ENCODE measurements around a stretch of chr9.

DNA sequence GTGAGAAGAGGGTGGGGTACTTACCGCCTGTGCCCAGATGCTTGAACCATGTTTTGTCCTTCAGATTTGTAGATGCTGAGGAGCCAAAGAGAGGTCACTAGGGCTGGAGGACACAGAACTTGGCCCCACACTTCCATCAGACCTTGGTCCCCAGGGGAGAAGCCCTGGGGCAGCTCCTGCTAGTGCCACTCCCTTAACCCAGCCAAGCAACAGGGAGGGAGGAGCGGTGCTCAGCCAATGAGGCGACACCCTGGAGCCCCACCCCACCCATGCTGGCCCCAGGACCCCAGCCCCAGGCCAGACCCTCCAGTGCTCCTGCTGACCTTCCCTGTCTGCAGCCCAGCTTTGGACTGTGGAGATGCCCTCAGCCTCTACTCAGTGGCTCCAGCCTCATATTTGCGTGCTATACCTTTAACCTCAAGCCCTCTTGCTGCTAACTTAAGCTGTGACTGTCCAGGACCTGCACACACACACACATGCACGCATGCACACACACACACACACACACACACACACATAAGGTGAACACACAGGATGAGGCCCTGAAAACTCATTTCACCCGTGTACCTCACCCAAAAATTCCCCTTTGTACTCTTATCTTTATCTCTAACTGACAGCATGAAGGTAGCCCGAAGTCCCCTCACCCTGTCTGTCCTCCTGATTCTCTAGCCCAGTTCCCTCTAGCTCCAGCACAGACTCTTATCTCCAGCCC lies 942.6 kb downstream of the SPATA31A6 start:
- RRBS, result no CpG with 5 or more reads among the region's 7 CpGs

DNA sequence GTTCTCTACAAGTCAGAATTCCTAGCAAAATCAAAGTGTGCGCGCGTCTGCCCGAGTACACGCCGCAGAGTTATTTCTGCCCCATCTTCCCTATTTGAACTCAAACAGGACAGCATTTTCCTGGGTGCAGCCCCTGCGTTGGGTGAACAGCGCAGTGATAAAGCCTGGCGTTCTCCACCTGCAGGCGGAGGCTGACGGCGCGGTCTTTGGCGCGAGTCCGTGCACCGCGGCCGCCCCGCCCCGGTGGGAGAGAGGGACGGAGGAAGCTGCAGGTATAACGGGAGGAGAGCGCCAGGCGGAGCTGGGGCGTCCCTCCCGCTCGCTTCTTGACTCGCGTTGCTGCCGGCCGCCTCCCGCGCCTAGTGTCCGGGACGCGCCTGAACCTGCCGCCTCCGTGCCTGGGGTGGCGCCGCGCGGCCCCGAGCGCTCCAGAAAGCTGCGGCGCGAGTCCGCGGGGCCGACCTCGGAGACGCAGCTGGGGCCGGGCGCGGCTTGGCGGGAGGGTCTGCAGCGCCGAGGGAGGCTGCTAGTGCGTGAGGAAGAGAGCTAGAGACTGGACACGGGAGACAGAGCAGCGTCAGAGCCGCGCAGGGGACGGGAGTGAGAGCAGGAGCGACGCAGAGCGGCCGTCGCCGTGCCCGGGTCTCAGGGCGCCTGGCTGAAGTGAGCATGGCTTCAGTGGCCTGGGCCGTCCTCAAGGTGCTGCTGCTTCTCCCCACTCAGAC lies 140.6 kb downstream of the SPATA31A7 start:
- RRBS, result no CpG with 5 or more reads among the region's 74 CpGs

- RRBS, result no CpG with 5 or more reads among the region's 44 CpGs
Observed at GRCh38 chr9:61853924-61854405, 664.1 kb downstream of the SPATA31A7 start.

DNA sequence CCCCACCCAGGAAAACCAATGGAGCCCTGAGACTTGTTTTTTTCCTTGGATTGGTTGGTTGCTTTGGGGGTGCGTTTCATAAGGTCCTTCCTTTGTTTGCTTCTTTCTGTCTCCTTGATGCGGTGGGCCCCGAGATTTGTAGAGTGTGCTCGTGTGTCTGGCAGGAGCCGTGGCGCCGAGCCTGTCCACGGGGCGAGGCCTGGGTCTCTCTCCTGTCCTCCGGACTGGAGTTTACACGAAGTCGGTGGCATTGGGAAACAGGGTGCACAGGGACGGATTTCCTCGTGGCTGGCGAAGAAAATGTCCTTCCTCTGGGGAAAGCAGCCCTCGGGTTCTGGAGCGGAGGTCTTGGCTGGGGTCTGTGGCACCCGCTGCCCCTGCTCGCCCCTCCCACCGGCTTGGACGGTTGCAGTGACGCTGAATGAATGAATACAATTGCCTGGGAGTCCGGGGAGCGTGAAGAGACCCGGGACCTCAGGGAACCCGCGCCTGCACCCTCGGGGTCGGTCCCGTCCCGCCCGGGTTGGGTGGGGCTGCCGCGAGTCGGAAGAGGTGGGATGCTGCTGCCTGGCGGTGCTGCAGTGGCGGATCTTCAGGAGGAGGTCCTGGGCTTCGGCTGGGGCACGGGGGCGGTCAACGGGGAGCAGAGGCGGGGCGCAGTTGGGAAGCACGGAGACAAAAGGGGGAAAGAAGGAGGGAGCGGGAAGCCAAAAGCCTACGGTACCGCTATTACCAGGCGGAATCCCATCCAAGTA lies 1611.9 kb downstream of the SPATA31A7 start:
- RRBS, result no CpG with 5 or more reads among the region's 48 CpGs

DNA sequence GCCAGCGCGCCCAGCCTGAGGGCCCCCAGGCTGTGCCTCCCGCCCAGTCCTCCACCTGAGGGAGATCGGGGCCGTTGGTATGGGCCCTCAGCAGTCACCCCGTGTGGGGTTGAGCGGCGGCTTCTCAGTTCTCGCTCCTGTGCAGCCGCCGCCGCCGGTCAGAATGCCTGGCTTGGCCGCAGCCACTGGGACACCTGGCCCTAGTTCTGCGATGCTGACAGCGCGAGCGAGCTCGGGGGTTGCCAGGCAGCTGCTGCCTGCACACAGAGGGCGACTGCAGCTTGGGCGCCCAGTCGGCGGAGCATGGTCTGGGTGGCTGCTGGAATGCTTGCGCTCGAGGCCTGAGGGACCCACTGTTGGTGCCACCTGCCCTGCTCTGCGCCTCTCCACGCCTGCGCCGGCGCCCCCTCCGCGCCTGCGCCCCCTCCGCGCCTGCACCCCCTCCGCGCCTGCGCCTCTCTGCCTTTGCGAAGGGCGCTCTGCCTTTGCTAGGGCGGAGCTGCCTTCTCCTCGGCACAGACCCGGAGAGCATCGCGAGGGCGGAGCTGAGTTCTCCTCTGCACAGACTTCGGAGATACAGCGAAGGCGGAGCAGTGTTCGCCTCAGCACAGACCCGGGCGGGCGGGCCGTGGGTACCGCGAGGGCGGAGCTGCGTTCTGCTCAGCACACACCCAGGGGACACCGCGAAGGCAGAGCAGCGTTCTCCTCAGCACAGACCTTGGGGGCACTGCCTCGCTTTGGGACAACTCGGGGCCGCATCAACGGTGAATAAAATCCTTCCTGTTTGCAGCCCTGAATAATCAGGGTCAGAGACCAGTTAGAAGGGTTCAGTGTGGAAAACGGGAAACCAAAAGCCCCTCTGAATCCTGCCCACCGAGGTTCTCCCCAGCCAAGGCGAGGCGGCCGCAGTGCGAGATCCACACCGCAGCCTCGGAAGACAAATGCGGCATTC lies 1648.4 kb downstream of the SPATA31A7 start:
- RRBS, result 2% methylated on average over 7 of the region's 74 CpGs

- RRBS, result no CpG with 5 or more reads among the region's 19 CpGs
Observed at GRCh38 chr9:63708072-63708442, 1577.0 kb downstream of the FOXD4L5 start.

DNA sequence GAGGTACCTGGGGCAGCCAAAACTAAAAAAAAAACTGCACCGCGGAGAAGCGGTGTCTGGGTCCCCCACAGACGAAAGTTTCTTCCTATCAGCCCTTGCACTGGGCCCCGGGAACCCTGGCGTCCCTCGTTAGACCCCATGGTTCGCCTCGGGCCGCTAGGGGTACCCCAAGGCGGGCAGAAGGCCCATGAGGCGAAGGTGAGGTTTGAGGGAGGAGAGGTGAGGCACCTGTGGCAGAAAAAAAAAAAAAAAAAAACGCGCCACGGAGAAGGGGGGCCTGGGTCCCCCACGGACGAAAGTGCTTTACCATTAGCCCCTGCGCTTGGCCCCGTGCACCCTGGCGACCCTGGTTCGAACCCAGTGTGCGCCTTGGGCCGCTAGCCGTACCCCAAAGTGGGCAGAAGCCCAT lies 1576.2 kb downstream of the FOXD4L5 start:
- RRBS, result no CpG with 5 or more reads among the region's 24 CpGs

- RRBS, result 53% methylated on average over 1 of the region's 23 CpGs
Observed at GRCh38 chr9:63818022-63818595, 1466.9 kb downstream of the FOXD4L5 start.

DNA sequence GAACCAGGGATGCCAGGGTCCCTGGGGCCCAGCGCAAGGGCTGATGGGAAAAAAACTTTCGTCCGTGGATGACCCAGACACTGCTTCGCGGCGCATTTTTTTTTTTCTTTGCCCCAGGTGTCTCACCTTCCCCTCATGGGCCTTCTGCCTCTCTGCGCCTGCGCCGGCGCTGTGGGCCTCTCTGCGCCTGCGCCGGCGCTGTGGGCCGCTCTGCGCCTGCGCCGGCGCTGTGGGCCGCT lies 1268.7 kb downstream of the FOXD4L5 start:
- RRBS, result no CpG with 5 or more reads among the region's 20 CpGs

DNA sequence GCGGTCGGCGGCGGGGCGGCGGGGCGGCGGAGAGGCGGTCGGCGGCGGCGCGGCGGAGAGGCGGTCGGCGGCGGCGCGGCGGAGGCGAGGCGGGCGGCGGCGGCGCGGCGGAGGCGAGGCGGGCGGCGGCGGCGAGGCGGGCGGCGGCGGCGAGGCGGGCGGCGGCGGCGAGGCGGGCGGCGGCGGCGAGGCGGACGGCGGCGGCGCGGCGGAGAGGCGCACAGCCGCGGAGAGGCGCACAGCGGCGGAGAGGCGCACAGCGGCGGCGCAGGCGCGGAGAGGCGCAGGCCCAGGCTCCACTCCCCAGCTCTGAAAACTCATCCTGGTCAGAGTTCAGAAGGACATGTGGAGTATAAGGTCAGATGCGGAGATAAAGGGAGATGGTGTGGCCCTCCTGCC lies 88.5 kb downstream of the FOXD4L4 start:
- RRBS, result no CpG with 5 or more reads among the region's 72 CpGs

DNA sequence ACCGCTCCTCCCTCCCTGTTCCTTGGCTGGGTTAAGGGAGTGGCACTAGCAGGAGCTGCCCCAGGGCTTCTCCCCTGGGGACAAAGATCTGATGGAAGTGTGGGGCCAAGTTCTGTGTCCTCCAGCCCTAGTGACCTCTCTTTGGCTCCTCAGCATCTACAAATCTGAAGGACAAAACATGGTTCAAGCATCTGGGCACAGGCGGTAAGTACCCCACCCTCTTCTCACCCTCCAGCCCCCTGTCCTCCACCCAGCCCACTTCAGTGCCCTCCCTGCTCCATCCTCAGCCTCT lies 141.6 kb downstream of the FOXD4L4 start:
- RRBS, result no CpG with 5 or more reads among the region's 2 CpGs

DNA sequence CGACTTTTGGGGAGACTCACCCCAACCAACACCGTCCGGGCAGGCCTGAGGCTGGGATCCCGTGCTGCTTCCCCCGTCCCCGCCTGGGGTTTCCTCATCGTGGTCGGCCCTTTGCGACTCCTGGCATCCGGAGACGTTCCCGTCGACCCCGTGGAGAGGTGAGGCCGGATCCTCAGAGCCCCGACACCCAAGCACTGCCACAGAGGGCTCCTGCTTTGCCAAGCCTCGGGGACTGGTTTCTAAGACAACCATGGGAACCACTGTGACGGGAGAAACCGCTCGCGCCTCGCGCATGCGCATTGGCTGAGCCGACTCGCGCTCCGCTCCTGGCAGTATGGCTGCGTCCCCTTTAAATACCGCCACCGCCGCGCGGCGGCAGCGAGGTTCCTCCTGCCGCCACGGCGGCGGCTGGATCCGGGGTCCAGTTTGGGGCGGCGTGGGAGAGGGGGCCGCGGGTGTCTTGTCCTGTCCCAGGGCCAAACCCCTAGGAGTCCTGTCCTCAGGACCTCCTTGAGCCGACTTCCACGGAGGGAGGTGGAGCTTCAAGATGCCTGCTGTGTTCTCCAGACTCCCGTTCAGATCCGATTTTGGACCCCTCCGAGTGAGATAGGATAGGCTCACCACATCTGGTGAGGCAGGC lies 132.2 kb upstream of the ANKRD20A1 start:
- RRBS, result no CpG with 5 or more reads among the region's 50 CpGs

DNA sequence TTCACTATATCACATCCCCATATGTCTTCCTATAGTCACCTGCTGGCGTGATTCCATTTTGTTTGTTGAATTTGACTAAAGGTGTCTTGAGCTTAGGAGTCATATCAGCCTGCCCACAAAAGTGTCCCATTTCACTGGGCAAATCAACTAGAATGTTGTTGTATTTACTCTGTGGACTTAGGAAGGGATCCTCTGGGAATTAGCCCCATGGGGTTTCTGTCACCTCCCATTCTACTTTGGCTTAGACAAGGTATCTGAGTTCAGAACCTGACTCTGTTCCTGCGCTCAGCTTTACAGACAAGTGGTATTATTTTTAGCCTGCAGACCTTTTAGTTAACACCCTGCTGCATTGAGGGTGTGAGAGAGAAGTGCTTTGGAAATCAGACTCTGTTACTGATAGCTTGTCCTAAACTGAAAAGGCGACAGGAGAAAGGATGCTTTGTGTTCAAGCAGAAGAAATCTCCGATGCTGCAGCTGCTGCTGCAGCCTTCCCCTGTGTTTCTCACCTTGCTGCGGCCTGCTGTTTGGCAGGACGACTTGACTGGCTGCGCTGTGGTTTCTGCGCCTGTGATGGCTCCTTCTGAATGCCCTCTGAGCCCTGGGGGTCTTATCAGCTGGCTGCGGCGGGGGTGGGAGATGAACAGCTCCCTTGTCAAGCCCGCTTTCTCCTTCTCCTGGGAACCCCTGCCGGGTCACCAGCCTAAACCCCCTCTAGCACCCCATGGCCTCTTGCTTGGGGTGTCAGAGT lies 61.9 kb downstream of the PGM5 start:
- RRBS, result no CpG with 5 or more reads among the region's 12 CpGs

DNA sequence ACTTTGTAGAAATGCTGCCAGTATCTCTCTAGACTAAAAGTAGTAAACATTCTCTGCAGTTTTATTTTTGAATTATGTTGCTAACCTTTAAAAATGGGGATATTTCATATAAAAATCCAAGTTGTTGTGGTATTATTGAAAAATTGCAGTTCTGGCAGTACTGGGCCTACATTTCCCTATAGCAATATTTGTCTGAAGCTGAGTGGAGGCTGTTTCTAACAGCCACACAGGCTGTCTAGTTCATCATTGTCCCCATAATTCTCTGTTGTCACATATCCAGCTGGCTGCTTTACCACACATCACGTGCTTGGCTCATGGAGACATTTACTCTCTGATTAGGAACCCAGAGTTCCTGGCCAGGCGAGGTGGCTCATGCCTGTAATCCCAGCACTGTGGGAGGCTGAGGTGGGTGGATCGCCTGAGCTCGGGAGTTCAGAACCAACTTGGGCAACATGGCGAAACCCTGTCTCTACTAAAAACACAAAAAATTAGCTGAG lies 81.3 kb downstream of the PGM5 start:
- RRBS, result no CpG with 5 or more reads among the region's 5 CpGs

GRCh38 chr9:68506112-68506431 lies 34.6 kb downstream of the TMEM252 start:
- RRBS, result no CpG with 5 or more reads among the region's 2 CpGs

DNA sequence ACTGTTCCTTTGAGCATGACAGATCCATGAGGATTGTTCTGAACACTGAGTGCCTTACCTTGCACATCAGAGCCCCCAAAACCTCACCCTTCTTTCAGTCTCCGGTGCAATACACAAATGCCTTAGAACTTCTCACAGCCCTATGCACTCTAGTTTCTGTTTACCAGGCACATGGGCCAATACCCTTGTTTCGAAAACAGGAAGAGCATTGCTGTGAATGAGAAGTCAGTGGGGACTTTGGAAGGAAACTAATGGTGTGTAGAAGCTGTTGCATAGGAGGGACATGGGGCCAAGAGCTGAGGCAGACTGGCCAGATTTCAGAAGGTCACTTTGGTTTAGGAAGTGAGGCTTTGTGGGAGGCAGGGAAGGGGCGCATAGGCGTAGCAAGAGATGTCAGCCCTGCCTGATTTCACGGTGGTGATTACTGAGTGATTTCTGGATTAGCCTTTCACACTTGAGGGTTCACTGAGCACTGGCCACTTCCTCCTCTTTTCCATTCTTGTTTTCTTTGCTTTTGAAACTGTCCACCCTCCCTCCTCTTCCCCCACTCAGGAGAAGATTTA lies 5.9 kb upstream of the TMEM252 start:
- RRBS, result no CpG with 5 or more reads among the region's 5 CpGs

DNA sequence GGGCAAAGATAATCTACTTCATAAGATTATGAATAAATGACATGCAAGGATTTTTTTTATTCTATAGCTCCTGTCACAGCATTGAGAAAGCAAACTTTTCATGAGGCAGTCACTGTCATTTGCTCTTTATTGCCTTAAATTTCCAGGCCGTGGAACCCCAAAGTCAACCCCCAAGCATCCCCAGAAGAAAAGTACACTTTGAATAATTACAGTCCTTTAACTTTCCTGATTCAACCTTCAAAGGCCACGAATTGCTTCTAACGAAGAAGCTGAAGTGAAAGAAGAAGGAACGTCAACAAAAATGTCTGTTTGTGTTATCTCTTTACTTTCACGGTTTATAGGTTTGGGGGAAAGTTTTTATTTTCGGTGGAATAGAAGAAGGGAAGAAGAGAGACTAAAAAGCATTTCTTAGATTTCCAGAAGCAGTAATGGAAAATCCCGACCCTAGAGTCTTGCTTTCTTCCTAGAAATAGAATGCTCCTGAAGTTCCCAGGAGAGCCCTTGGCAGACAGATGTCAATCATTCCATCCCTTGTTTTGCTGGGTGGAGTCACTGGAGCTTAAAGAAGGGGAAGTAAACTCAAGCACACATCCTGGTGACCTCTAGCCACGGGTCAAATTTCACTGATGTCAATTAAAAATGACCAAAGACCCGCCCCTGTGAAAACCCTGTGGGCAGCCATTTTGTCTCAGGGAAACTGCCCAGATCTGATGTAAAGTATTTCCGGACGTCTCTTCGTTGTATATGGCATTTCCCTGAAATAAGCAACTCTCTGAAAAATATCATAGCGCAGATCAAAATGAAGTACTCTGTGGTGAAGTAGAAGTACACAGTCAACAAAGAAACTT lies 61.4 kb upstream of the PIP5K1B start:
- RRBS, result no CpG with 5 or more reads among the region's 13 CpGs

DNA sequence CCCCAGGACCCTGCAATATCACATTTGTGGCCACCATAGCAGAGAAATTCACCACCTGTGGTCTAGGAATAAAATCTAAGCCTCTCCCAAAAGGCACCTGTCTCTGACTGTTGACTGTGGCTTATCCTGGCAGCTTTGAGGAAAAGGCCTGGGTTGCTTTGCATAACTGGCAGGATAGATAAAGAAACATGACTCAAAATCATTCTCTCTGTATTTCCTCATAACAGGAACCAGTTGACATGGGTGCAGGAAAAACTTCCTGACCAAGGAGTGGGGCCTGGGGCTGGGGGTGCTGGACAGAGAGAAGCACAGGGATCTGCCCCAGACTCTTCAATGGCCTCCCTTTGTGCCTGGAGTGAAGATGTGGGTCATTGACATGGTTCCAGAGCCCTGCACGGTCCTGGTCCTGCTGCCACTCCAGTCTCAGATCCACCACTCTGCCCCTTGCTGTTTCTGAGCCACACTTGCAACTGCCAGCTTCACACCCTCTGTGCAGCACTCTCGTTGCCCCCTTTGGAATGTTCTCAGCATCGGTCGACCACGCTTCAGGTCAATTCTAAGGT lies 10.0 kb downstream of the PIP5K1B start:
- RRBS, result no CpG with 5 or more reads among the region's 5 CpGs

DNA sequence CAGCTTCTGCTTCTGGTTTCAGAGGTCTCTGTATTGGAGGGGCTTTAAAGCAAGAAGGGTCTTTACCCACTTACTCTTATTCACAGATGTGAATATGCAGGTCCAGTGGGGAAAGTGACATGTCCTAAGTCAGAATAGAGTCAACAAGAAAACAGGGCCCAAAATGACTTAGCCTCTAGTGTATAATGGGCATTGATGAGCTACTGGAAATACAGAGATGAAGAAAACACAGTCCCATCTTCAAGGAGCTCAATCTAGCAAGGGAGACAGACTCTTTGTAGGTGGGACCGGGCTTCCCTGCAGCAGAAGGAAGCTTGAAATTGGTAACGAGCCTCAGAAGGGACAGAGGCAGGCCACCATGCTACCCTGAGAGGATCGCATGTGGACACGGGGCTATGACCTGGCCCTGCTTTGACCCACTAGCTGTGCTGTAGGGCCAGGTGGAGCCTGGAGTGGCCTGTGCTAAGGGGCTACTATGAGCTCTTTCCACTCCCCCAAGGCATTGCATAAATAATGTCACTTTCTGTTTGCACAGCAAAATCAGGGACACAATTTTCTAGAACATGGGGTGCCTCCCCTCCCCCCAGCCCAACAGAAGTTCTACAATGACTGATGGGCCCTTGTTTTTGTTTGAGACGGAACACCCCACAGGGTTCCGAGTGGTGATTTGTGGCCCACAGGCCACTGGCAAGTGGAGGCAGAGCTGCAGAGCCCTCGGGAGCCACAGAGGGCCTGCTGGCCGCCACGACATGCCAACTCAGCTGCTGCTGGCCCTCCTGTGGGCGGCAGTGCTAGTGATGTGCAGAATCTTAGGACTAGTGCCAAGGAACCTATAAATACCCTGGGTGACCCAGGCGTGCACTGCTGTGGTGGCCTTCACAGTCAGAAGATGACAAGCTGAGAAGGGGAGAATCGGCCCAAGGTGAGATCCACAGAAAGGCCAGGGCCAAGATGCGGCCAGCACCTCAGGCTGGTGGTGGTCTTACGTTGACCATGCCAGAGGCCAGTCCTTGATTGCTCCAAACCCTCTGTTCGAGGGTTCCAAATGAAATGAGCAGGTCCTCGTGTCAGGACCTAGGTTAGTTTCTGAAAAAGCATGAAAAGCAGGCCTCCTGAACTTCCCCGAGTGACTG lies 32.6 kb downstream of the FXN start:
- RRBS, result no CpG with 5 or more reads among the region's 17 CpGs

DNA sequence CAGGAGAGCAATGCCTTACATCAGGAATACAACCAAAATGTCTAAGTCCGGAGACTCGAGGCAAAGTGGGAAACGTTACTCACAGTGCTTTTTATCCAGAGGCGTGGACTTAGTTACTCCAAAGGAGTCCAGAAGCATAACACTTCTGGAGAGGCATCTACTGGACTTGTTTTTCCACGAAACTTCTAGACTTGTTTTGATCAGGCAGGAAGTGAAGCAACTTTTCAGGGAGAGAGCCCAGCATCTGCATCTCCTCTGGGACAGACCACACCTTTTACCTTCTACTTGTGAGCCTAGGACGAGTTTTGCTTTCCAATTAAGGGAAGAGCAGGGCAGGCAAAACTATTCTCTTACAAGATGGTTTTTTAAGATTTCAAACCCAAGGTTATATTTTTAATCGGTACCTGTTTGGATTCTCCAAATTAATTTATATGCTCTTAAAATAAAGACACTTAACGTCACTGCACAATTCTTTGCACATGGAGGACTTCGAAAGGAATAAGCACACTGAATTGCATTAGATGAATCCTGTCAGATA lies 1.1 kb upstream of the TJP2 start:
- RRBS, result no CpG with 5 or more reads among the region's 9 CpGs

Data from foreskin fibroblast (primary cell).